Melanocyte of skin (primary cell): ENCODE measurements around the genes EREG, AREG and PPEF2.

GRCh38 chr4:72567706-72568812 is 962 bp downstream of the ADAMTS3 start:
- CAGE, long polyA plus RNA, 2 experiments, result no peak in any of the 2 experiments

DNA sequence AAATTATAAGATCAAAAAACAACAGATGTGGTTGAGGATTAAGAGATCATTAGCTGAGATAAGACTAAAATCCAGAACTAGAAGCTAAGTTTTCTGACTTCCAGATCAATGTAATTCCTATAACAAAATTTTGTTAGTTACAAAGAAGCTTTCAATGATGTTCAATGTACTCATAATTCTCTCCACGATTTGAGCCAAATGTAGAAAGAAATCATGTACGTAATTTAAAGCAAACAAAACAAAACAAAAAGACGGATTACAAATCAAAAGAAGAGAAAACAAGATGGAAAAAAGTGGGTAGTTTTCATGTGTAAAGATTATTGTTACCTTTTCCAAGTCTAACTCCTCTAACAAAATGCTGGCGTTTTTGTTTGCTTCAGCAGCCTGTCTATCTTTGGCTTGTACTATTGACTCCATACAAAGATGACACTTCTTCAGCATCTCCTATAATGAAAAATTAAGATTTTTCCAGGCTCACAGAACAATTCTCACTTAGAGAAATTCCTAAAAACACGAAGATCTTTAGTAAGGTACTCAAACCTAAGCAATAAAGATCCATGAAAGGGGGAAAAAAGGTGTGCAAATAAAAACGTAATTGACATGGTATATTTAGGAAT is 44.1 kb upstream of the COX18 start:
- CAGE, long polyA plus RNA, 2 experiments, result no peak in any of the 2 experiments

- CAGE, long polyA plus RNA, 2 experiments, result no peak in any of the 2 experiments
Measured at GRCh38 chr4:73152231-73152895, 82.8 kb upstream of the COX18 start.

DNA sequence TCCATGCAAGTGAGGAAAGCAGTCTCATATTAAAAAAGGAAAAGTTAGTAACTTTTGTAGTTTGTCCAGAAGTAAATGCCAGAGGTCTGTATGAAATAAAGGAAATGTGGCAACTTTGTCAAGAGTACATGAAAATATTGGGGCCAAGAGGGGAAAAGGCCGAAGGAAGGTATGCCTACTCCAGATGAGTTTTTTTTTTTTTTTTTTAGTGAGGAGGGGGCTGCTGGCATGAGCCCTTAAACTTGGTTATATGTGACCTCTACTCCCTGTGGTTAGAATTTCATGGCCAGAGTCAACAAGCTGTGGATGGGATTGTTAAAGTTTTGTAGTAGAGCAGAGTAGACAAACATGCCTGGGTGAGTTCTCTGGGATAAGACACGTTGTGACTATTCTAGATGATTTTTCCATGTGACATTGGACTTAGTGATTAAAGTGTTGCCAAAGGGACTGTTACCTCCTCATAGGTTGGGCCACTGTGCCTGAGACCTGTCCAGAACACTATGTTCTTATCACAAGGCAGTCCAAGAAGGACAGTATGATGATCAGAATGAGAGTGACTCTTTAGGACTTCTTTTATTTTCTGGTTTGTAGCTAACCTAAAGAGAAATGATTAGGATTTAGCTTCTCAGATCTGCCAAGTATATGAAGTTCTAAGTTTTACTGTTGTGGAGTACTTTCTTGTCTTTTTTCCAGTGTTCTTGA is 28.8 kb upstream of the ALB start:
- CAGE, long polyA plus RNA, 2 experiments, result no peak in any of the 2 experiments

GRCh38 chr4:73378624-73379374 is 25.3 kb upstream of the ALB start:
- CAGE, long polyA plus RNA, 2 experiments, result no peak in any of the 2 experiments

GRCh38 chr4:73408156-73409061 is 4.3 kb downstream of the ALB start:
- CAGE, long polyA plus RNA, 2 experiments, result no peak in any of the 2 experiments

- CAGE, long polyA plus RNA, 2 experiments, result no peak in any of the 2 experiments
Measured at GRCh38 chr4:73453116-73453528, 17.1 kb downstream of the AFP start.

DNA sequence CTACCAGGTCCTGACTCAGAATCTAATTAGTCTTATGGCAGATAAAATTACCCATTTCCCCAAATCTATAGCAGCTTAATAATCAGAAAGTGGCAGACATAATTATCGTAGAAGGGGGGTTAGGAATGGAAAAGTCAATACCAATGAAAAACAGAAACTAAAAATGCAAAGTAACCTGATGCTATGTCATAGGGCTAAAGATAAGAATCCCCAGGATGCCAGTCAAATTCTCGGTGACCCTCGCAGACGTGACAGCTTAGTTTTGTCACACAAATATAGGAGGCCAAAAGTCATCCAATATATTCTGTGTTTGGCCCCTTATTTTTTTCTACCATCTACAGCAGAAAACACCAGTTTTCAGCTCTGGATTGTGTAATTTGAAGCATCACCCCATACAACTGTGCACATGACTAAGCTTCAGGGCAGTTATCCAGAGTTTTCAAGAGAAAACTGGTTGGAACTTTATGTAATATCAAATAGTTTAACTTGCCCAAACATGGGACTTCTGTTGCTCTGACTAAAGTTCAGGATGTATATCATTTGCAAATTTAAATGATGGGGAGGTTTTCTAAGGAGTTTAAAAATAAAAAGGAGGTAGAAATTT is 30.9 kb downstream of the RASSF6 start:
- CAGE, long polyA plus RNA, 2 experiments, result no peak in any of the 2 experiments

DNA sequence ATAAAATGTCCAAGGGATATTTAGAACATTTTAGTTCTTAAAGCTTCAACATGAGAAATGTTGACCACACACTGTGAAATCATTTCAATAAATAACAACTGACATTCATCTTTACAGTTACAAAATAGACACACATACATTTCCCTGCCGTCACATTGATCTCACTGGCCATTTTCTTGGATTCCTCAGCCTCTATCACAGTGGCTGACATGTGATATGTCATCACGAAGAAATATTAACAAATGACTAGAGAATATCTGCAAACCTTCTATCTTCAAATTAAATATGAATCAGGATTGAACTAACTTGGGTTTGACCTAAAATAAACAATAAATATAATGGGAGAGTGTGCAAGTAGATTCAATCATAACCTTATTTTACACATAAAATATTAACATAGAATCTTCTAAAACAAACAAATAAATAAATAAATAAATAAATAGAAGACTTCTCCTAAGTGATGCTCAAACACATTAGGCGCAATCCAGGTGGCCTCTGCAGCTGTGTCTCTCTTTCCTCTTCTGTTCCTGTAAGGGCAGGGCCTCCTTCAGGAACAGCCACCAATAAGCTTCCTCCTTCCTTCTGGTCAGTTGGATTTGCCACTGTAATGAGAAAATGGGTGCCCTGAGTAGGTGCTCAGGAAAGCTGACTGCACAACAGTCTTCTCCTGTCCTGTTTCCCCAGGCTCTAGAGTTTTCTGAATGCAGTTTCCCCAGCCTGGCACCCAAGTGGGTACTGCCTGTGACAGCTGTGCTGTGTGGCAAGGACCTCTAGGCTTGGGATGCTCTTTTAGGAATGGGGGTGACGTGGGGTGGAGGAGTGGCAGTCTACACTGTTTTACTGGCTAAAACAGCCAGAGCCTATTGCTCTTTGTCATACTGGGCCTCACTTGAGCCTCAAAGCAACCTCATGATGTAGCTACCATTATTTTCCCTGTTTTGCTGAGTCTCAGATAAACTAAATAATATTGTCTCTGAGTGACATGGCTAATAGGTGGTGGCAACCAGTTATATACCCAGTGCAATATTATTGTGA is 1.5 kb downstream of the CXCL2 start:
- CAGE, long polyA plus RNA, 2 experiments, result no peak in any of the 2 experiments

- CAGE, long polyA plus RNA, 2 experiments, result no peak in any of the 2 experiments
Measured at GRCh38 chr4:74100703-74101120, 1.7 kb upstream of the CXCL2 start.

DNA sequence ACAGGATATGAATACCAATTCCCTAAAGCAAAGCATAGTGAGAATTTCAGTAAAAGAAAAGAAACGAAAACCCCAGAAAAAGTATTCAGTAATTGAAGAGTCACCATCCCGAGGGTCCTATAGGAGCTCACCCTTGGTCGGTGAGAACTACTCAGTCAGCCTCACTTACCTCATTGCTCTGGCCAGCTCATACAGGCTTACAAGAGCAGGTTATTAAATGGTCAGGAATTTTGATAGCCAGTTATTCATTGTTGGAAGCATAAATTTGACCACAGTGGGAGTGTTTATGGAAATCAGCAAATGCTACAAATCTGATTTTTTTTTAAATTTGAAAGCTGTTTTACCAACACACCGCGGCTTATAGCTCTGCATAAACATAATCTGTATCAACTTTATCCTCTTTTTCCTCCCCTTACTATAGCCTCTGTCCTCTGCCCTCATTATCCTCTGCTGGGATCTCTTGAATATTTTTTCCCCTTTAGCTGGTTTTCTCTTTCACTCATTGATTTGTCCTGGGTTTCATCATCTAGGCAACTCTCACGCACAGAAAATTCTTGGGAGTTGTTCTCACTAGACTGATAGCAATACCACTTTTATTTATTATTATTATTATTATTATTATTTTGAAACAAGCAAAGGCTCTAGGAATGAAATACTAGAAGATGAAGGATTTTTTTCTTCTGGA is 11.0 kb upstream of the CXCL2 start:
- CAGE, long polyA plus RNA, 2 experiments, result no peak in any of the 2 experiments

DNA sequence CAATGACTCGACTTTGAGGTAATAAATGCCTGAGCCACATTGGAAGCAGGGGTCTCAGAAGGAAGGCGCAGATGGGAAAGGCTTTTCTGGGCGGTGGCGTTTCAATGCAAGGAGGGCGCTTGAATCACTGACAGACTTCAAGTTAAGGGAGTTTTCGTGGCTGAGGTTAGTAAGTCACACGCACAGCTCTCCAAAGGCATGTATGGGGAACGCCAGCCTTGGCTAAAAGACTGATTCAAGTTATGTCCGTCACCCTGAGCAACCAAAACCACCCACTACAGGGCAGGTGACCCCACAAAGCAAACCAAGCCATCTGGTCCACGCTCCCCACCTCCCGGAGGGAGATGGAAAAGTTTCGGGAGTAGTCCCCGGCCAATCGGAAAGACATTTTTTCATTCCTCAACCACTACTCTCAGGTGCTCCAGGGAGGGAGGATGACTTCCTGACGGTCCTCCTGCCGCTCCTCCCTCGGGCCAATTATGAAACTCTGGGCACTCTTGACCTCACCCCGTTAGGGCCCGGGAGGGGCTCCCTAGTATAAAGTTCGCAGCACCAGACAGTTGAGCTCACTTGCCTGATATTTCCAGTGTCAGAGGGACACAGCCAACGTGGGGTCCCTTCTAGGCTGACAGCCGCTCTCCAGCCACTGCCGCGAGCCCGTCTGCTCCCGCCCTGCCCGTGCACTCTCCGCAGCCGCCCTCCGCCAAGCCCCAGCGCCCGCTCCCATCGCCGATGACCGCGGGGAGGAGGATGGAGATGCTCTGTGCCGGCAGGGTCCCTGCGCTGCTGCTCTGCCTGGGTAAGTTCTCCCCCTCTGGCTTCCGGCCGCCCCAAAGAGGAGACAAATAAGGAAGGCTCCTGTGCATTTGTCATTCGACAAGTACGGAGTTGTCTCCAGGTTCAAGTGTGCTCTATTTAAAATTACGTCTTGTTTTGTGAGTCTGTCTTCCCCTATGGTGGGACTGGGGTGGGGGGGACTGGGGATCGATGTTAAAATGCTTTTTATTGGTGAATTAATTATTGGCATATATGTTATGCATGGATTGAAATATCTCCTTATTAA is at the start of gene EREG:
TSS of gene EREG (plus strand) at position 569 of the 1,063 bp plus-strand sequence.
- CAGE, long polyA plus RNA, 2 experiments, result no peak in any of the 2 experiments

GRCh38 chr4:74444638-74445930 is at the start of gene AREG:
AREG (plus strand) TSS chr4:74445136.
- CAGE, long polyA plus RNA, 2 experiments, result no peak in any of the 2 experiments

DNA sequence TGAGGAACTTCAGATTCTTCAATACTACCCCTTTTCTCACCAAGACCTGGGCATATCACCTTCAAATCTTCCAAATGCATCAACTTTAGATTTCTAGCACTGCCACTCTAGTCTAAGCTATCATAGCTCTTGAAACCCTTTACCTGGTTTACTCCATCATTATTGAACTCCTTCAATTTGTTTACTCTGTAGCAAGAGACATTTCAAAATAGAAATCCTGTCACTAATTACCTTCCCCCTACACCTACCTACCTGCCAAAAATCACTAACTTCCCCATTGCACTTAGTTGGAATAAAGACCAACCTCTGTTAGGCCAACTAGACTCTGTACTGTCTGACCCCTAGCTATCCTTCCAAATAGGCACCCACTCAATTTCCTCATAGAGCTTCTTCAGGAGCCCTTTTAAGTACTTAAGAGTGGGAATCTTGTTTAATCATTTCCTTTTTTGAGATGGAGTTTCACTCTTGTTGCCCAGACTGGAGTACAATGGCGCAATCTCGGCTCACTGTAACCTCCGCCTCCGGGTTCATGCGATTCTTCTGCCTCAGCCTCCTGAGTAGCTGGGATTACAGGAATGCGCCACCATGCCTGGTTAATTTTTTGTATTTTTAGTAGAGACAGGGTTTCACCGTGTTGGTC is 8.8 kb upstream of the CDKL2 start:
- CAGE, long polyA plus RNA, 2 experiments, result no peak in any of the 2 experiments

DNA sequence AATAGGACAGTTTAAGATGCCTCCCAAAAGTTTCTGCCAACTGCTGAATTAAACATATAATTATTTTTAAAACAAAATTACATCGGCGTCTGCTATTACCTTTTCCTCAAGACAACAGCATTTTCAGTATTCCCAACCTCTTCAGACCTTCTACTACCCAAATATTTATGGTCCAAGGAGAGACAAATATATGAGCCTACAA is 19.0 kb upstream of the CDKL2 start:
- CAGE, long polyA plus RNA, 2 experiments, result no peak in any of the 2 experiments

- CAGE, long polyA plus RNA, 2 experiments, result no peak in any of the 2 experiments
Measured at GRCh38 chr4:75725370-75725539, 878 bp downstream of the USO1 start.

DNA sequence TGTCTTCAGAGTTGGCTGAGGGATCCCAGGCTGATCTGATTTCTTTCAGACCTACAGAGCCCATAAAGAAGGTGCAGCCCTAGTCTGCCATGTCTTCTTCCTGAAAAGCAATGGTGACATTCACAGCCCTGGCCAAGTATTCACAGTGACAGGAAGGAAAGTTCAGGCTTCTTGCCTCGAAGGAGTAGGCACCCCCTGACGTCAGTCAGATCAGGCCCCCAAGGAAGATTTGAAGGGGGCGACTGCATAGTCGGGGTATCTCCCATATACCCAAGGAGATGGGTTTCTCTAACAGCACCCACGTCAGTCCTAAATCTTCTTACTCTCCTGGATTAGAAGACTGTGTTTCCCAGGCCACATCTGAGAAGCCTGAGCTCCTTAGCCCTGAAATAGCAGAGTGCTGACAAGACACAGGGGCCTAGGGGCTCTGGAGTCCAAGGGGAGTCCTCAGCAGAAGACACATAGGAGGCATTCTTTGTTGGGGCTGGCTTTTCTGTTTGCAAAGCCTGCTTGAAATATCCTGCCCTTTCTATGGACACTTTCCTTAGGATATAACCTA is at the start of gene PPEF2:
TSS of gene PPEF2 (minus strand) at position 144 of the 559 bp plus-strand sequence.
- CAGE, long polyA plus RNA, 2 experiments, result no peak in any of the 2 experiments

DNA sequence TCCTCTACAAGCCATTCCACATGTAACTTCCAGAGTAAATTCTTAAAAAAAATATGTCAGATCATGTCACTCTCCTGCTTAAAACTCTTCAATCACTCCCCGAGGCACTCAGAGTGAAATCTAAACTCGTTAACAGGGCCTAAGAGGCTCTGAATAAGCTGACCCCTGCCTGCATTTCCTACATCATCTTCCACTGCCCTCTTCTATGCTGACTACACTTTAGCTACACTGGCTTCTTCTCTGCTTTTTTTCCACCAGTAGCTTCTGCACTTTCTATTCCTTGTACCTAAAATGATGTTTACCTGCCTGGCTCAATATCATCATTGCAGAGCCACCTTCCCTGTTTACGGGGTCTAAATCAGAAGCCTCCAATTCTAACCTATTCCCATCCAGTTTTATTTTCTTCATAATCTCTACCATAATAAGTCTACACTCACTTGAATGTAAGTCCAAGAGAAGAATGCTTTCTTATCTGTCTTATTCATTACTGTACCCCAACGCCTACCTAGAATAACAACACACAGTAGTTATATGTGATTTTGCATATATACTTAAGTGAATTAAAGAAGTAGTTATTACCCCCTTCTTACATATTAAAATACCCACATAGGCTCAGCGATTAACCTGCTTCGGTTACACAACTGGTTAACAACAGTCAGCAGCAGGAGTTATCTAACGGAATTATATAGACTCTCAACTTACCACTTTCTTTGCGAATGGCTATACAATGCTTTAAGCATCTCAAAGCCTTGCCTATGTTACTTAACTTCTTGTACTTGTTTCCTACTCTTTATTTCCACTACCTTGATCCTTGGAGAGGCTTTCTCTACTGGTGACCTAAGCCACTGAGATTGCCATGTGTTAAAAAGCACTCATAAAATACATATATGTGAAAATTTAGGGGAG is 1.5 kb downstream of the SDAD1 start:
- CAGE, long polyA plus RNA, 2 experiments, result no peak in any of the 2 experiments

DNA sequence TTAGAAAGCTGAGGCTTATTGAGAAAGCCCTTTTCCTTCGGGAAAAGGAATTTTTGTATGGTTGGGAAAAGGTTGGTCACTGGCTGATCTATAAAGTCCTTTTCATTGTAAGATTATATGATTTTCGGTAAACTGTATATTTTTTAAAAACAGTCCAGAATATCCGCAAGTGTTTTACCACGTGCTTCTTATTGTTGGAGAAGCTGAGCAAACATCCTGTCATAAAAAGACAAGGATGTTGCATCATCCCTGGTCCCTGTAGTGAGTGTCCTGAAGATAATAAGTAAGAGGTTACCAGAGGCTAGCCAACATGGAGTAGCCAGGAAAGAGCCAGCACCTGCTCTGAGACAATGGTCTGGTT is 5.2 kb downstream of the CXCL9 start:
- CAGE, long polyA plus RNA, 2 experiments, result no peak in any of the 2 experiments

- CAGE, long polyA plus RNA, 2 experiments, result no peak in any of the 2 experiments
Measured at GRCh38 chr4:76163147-76163567, 15.0 kb upstream of the NUP54 start.